ENCODE results near the gene LHX1.

DNA sequence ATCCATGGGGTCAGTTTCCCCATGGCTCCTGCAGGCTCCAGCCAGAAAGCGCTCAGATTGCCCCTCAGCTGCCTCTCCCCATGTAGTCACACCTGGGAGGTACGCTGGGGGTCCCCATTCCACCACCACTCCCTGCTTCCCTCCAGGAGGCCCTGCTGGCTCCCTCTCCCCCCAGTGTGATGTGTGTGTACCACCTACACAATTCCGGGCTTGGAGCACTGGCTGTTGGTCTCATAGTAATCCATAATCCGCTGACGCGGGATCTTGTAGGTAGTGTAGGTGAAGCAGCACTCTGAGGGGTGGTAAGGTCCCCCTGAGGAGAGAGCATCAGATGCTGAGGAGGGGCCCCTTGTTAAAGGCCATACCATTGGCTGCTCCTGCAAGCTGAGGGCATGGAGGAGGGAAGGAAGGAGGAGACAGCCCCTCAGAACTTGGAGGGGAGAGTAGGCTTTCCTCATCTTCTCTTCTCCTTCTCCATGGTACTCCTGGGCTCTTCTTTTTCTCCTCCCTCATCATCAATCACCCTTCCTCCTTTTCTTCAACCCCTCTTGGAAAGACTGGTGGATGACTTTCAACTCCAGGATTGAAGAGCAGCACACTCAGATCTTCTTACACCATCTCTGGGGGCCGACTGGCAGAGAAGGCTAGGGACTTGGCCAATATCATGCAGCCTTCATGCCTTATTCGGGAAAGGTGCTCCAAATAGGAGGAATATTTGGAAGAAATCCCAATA is 2.2 kb downstream of the CCL14 start:
- RRBS = no CpG with 5 or more reads among the region's 8 CpGs

DNA sequence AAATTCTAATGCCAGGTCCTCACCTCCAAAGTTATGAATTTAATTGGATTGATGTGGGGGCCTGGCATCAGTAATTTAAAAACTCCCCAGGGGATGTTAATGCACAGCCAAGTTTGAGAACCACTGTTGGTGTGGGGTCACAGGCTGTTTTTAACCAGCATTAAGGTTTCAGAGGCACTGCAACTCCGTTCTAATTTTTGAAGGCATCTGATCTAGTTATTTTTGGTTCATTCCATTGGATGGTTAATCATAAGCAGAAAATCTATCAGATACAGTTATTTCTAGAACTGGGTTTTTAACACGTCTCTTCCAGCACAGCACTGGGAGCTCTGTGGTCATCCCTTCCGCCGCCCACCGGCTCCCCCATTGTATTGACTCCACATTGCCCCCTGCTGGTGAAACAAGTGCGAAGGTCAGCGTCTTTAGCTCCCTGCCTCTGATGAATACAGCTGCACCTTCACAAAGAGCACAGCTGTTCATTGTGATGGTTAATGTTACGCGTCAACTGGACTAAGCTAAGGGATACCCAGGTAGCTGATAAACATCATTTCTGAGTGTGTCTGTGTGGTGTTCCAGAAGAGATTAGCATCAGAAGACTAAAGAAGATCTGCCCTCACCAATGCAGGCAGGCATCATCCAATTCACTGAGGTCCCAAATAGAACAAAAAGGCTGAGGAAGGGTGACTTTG is 8.4 kb downstream of the CCL18 start:
- RRBS = no CpG with 5 or more reads among the region's 9 CpGs

GRCh38 chr17:36127882-36128350 is 24.3 kb downstream of the CCL4 start:
- RRBS = no CpG with 5 or more reads among the region's 6 CpGs

GRCh38 chr17:36148851-36149276 is 27.6 kb downstream of the TBC1D3B start:
- RRBS = no CpG with 5 or more reads among the region's 3 CpGs

DNA sequence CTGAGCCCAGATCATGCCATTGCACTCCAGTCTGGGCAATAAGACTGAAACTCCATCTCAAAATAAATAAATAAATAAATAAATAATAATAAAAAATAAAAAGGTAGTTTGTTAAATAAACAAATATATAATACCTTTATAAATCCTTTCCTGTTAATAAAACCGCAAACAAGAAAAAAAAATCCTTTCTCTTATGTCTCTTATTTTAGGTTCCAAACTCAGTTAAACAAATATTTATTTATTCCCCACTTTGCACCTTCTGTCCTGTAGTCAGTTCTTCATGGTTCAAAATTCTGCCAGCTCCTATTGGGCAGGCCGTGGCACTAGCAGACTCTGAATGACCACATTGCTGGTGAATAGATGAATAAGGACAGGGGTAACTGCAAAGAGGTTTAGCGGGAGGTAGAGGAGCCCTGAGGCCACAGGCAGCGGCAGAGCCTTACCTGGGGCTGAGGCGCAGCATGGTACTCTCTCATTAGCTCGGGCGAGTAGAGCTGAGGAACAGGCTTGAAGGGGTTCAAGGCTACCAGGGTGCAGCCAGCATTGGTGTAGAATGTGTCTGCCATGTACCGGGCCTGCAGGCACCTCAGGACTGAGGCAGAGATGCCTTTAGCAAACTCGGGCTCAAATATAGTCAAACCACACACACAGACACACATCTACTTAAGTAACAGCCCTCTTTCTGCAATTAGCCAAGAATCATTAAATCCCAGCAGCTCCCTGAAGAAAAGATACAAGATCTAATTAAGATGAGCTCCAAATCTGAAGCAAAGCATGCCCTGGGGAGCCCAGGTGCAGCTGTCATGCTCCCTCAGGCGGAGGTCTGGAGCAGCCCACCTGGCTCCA is 7.3 kb downstream of the MYO19 start:
- RRBS = no CpG with 5 or more reads among the region's 10 CpGs

GRCh38 chr17:36535315-36535987 is 664 bp downstream of the PIGW start:
- RRBS = no CpG with 5 or more reads among the region's 49 CpGs

- RRBS = no CpG with 5 or more reads among the region's 27 CpGs
Observed at GRCh38 chr17:36602265-36603290, 1.2 kb downstream of the MRM1 start.

GRCh38 chr17:36937465-36937960 is at the start of gene LHX1:
Gene LHX1, plus strand, starts transcription at chr17:36937475.
- RRBS = no CpG with 5 or more reads among the region's 42 CpGs

- RRBS = no CpG with 5 or more reads among the region's 5 CpGs
Observed at GRCh38 chr17:37004879-37005417, 56.2 kb downstream of the AATF start.

DNA sequence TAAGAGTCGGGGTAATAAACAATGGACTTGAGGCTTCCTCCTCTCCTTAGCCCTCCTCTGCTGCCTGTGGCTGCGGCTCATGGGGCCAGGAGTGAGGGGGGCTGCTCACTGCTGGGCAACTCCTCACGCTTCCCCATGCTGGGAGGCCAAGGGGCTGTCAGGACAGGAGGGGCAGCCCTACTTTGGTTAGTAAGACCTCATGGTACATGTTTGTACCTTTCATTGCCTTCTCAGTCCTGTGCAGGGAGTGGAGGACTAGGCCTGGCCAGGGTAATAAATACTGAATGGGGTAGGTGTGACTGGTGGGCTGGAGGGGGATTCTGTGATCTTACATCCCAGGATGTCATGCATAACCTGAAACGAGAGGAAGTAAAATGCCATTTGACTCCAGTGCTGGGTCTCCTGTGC is 138.1 kb downstream of the AATF start:
- RRBS = no CpG with 5 or more reads among the region's 4 CpGs

- RRBS = no CpG with 5 or more reads among the region's 3 CpGs
Observed at GRCh38 chr17:37088350-37088817, 139.6 kb downstream of the AATF start.

DNA sequence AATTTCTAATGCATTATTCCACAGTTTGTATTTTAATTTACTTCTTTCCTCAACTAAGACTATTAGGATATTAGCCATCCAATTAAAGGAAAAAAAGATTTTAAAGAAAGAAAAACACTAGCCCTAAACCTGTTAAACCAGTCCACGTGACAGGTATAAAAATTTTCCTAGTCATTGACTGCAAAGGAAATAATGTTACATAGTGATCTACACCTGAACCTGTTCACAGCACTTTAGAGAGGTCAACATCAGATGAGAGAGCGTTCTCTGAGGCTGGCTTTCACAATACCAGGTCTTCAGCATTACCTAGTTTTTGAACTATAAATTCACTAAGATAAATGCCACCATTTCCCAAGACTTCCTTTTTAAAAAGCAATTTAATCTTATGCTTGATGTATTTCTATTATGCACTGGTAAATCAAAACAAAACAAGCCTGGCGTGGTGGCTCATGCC is 19.0 kb upstream of the C17orf78 start:
- RRBS = no CpG with 5 or more reads among the region's 3 CpGs

GRCh38 chr17:37359820-37360386 is 15.9 kb upstream of the C17orf78 start:
- RRBS = no CpG with 5 or more reads among the region's 14 CpGs

DNA sequence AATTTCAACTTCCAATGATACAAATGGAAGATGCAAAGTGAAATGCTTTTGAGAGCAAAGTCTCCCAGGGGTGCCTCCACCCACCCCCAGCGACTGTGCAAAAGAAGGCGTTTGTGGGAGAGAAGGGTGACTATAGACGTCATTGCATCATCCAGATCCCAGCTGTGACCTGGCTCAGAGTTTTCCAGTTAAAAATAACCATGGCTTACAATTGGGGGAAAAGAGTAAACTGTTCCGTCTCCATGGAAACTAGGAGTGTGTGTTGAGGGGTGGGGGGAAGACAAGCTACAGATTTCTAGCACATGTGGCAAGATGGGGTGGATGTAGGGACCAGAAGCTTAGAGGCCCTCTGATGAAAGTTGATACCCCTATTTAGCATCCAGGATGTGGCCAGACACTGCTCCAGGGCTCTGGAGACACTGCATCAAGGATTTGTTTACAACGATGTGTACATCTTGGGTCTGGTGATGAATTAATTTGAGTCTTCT is 6.4 kb upstream of the DUSP14 start:
- RRBS = no CpG with 5 or more reads among the region's 5 CpGs

DNA sequence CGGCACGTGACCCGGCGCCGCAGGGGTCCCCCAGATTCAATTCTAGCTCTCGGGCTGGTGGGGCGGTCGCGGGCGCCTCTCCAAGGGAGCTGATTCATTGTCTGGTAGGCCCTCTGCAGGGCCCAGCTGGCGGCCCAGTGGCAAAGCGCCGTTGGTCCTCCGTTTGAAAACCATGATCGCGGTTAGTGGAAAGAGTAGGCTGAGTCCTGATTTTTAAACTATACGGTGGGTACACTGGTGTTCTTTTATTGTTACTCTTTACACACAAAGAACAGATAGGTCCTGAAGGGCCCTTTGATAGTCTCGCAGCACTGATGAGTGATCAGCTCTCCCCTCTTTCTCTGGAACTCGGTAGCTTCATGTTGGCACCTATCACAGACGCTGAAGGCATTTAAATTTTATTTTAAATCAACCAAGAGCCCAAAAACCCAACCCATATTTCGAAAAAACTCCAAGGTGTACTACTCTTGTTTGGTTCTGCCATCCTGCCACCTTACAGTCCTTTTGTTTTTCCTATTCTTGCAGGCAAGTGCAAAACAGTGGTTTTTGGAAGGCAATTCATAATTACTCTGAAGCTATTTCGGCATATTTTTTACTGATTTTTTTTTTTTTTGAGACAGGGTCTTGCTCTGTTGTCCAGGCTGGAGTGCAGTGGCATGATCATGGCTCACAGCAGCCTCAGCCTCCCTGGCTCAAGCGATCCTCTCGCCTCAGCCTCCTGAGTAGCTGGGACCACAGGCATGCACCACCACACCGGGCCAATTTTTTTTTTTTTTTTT is 500 bp upstream of the SYNRG start:
- RRBS = no CpG with 5 or more reads among the region's 25 CpGs

- RRBS = no CpG with 5 or more reads among the region's 10 CpGs
Observed at GRCh38 chr17:37708710-37709387, 36.0 kb downstream of the HNF1B start.

GRCh38 chr17:38463403-38464197 is 35.3 kb downstream of the ARHGAP23 start:
- RRBS = no CpG with 5 or more reads among the region's 24 CpGs

GRCh38 chr17:38591344-38591811 is 14.4 kb downstream of the SRCIN1 start:
- RRBS = no CpG with 5 or more reads among the region's 4 CpGs

DNA sequence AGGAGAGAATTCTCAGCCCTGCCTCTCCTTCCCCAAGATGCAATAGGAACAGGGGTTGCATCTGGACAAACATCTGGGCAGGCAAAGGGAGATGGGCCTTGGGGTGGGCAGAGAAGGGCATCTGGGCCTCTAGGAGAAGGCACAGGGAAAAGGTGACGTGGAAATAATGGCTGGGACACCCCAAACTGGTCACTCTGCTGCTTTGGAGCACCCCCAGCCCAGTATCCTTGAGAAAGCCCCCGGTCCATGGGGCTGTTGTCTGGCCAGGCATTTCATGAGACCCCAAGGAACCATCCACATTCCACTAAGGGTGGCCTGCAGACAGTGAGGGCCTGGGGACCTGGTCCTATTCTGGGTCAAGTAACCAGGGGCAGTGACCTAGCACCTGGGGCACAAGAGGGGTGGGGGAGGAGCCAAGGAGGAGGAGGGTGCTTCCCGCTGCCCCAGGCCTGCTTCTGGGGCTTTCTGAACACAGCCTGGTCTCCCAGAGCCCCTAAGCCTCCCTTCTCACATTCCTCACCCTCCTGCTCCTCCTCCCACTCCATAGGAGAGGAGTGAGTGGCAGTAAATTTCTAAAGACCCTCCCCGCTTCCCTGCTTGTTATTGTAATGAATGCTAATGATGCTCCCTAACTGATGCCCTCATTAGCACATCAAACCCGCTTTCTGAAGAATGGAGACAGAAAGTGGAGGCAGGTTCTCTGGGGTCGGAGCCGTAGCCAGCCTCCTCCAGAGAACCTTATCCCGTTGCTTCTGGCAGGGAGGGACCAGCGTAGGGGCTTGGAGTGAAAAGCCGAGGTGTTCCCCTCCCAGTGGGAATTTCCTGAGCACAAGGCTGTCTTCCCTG is 3.5 kb upstream of the SRCIN1 start:
- RRBS = no CpG with 5 or more reads among the region's 10 CpGs

GRCh38 chr17:38707488-38708328 is 2.6 kb downstream of the MLLT6 start:
- RRBS = no CpG with 5 or more reads among the region's 25 CpGs